Measurements from ENCODE around the gene TP53BP2.

DNA sequence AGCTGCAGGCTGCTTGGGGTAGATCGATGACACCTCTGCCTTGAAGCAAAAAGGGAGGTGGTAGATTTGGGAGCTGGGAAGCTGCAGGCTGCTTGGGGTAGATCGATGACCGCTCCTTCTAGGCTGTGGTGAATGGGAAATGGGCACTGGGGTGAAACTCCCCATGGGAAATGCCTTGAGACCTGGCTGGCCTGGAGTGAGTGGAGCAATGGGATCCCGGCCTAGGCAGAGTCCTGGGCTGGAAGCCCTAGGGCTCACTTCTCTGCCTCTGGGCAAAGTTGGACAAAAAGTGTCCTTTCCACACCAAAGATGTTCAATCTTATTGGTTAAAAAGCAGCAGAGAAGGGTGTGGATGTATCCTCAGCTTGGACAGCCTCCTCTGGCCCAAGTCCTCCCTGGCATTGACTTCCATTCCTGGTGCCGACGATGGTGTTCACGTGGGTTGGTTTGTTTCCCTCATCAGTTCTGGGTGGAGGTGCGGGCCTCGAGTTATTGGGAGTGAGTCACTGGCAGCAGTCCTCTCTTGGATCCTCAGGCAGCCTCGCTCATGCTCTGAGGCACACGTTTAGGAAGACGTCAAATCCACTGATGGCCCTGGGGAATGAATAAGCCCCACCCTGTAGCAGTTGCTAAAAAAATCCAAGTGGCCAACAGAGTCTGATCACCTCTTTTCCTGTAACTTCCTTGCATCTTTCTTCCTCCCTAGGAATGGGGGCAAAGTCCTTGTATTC, 111.5 kb downstream of the TLR5 start:
- RRBS, result no CpG with 5 or more reads among the region's 12 CpGs

GRCh38 chr1:223288730-223289261, 75.2 kb downstream of the SUSD4 start:
- RRBS, result no CpG with 5 or more reads among the region's 5 CpGs

DNA sequence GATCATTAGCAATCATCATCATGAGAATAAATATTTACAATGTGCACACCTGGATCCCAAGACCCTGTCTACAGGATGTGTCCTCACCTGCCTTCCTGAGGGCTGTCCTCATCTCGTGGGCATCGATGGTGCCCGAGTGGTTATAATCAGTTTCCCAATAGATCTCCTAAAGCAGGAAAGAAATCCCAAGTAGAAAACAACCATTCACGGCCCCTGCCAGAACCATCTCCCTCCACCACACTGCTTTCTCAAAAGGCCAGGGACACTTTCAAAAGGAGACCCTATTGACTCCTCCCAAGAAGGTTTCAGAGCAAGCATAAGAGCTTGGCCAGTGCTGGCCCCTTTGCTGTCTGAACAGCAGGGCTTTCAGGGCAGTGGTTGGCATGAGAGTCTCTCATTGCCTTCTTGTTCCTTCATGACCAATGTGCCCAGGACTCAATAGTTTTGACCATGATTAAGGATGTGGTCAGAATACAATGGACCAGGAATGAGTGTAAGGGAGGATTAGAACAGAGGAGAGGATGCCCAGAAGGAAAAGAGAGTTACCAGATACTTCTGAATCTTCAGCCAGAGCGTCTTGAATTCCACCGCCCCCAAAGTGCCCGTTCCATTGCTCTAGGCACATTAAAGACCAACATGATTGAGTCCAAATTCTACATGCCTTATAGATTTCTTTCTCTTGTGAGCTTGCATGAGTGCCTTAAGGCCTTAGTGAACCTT, 120.7 kb downstream of the CAPN8 start:
- RRBS, result no CpG with 5 or more reads among the region's 7 CpGs

- RRBS, result no CpG with 5 or more reads among the region's 18 CpGs
Measured at GRCh38 chr1:223622172-223623125, 43.1 kb downstream of the CAPN8 start.

DNA sequence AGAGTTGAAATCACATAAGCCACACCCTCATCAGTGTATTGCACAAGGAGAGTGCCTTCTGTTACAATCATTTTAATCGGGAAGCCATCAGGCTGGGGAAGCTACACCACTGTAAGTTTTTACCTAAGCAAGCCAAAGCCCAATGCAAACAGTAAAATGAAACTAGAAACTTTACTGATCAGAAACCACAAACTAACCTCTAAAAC, 26.2 kb downstream of the CAPN8 start:
- RRBS, result no CpG with 5 or more reads among the region's 1 CpG

DNA sequence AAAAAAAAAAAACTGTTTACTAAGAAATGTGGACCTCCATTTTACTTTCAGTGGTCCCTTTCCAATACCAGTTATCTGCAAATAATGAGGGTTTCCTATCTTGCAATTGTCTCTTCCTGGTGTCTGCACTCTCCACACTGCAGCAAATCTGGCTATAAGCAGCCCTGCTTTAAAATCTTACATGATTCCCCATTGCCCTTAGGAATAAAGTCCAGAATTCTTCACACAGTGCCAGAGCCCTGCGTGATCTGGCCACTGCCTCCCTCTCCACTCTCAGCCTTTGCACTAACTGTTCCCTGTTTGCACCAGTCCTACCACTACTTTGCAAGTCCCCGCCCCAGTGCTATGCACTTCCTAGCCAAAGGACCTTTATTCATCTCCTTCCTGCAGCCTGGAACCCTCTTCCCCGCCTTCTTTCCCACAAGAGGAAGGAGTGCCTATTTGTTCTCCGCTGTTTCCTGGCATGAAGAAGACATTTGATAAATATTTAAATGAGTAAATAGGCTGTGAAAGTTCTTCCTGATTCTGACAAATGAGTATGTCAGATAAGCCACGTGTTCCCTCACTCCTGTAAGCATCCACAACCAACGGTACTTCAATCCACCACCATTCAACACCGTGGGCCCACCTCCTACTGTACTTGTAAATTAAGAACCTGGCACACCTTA, 24.0 kb downstream of the CAPN8 start:
- RRBS, result no CpG with 5 or more reads among the region's 7 CpGs

GRCh38 chr1:223713459-223713908, 1.1 kb downstream of the CAPN2 start:
- RRBS, result 24% methylated on average over 2 of the region's 9 CpGs

DNA sequence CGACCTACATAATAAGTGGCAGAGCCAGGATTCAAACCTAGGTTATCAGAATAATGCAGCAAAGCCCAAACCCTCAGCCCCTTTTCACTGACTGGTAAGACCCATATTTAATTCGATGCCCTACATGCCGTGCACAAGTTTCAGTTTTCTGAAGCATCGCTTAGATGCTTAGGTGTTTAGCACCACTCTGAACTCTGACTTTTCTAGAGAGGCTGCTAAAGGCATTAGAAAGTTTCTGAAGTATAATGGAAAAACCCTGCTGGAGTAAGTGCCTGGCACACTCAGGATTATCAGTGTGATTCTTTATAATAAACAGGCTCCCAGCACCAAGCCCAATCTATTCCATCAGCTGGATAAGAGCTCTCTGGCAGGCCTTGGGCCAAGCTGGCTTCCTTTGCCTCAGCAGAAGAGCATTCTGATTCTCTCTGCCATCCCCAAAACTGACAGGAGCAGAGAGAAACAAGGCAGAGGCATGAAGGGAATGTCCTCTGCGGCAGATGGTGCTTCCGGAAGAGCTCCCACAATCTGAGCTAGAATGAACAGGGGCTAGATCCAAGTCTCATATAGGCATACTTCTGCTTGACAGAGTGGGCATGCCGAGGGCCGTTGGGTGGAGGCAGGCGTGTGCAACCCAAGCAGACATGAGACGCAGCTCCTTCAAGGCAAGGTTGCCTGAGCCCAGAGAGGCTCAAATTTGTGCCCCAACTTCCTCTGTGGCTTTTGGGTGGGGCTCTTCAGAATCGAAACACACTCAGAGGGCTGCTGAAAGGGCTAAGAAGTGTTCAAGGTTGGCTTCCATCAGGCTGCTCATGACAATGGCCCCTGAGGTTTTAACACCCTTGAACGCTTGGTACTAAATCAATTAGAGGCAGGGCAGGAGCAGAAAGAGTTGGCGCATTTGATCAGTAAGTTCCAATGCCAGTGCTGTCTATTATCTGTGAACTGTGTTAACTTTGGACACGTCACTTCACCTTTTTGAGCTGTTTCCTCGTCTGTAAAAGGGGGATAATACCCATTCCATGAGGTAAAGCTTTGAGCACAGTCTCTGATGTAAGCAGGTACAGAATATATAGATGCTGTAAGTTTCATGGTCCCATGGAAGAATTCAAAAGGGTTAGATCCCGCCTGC, 4.1 kb downstream of the CAPN2 start:
- RRBS, result no CpG with 5 or more reads among the region's 16 CpGs

GRCh38 chr1:223755011-223755822, 42.9 kb downstream of the CAPN2 start:
- RRBS, result no CpG with 5 or more reads among the region's 17 CpGs

- RRBS, result no CpG with 5 or more reads among the region's 7 CpGs
Measured at GRCh38 chr1:223775212-223775932, 63.0 kb downstream of the CAPN2 start.

DNA sequence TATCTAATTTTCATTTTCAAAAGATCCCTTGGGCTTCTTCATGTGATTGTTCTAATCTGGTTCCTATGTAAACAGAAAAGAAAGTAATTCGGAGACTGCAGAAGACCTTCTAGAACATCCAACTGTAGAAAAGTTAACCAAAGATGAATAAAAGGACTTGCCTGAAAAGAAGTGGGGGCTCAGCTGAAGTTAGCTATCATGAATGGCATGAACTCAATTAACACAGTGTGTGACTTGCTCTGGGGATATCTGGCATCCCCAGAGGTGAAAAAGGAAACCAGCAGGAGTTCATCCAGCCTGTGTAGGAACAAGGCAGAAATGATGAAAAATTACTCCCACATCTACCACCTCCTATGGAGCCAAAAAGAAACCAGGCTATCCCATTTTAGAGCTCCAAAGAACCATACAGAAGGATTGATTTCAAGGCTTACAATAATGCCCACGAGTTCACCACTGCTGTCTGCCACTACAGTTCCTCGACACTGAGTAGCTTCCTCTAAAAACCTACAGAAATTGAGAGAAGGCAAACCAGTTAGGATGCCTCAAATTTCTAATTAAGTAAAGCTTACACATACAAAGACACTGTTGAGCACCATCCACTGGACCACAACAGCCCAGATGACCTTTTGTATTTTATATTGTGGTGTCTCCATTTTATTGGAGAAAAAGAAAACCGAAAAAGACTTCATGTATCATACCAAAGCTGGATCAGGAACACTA, 25.2 kb downstream of the TP53BP2 start:
- RRBS, result no CpG with 5 or more reads among the region's 4 CpGs

- RRBS, result no CpG with 5 or more reads among the region's 4 CpGs
Measured at GRCh38 chr1:223832458-223832922, 13.3 kb downstream of the TP53BP2 start.

DNA sequence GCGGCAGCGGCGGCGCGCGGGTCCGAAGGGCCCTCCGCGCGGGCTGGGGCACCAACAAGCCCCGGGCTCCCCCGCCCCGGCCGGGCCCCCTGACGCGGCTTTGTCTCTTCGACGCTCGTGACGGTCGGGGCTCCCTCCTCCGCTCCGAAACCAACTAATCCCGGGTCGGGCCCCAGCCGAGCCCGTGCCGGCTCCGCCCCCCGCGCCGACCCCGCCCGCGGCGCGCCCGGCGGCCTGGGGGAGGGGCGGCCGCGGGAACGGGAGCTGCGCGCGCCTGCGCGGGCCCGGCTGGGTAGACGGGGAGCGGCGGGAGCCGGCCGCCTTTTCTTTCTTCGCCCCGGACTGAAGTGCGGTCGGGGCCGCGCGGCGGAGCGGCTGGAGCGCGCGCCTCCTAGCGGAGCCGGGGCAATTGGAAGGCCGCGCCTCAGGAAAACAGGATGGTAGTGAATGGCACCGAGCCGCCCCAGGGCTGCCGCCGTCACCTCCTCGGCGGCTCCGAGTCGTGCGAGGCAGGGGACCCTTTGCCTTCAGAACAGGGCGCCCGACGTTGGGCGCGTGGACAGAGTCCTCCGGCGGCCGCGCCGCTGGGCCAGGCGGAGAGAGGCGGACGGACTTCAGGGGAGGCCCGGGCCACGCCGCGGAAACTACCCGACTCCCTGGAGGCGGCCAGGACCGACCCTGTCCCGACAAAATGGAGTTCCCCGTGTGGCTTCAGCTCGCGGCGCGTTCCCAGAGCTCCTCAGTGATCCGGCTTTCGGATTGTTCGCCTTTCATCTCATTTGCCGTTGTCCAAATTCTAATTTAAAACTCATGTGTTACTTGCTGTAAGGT, at the start of gene TP53BP2:
TP53BP2 (minus strand) TSS at position 152 of the 831 bp plus-strand sequence.
- RRBS, result 1% methylated on average over 59 of the region's 109 CpGs

GRCh38 chr1:223849113-223849909, 3.6 kb upstream of the TP53BP2 start:
- RRBS, result no CpG with 5 or more reads among the region's 6 CpGs

DNA sequence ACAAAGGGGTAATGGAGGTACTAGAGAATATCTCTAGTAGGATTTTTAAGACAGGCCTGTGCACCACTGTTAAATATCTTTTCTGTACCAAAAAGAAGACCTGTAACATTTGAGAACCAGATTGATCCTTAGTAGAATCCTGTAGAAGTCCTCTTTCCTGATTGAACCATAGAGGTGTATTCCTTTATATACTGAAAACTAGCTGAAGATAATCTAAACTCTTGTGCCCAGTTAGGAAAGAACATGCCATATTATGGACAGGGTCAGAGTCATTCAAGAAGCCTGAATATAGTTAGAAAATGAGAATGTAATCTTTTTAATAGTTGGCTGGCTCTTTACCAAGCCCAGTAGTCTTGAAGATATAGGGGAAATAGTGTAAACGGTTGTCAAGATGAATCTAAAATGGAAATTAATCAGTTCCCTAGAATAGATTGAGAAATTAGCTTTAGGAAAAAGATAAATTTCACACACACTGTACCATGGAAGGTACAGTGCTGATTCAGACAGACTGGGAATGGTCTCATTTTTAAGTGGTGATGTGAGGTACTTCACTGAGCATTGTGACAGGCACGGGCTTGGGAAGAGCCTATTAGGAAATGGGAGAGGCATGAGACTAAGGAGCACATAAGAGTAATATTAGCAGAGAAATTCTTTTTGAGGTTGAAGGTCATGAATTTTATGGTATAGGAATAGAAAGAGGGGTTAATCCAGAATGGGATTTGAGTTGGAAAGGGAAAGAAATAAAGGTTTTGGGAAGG, 115.4 kb upstream of the FBXO28 start:
- RRBS, result no CpG with 5 or more reads among the region's 2 CpGs

DNA sequence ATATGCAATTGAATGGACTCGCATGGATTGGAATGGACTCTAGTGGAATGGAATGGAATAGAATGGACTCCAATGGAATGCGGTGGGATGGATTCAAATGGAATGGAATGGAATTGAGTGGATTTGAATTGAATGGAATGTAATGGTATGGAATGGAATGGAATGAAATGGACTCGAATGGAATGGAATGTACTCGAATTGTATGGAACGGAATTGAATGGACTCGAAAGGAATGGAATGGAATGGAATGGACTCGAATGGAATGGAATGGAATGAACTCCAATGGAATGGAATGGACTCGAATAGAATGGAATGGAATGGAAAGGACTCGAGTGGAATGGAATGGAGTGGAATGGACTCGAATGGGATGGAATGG, 99.5 kb upstream of the FBXO28 start:
- RRBS, result no CpG with 5 or more reads among the region's 10 CpGs

DNA sequence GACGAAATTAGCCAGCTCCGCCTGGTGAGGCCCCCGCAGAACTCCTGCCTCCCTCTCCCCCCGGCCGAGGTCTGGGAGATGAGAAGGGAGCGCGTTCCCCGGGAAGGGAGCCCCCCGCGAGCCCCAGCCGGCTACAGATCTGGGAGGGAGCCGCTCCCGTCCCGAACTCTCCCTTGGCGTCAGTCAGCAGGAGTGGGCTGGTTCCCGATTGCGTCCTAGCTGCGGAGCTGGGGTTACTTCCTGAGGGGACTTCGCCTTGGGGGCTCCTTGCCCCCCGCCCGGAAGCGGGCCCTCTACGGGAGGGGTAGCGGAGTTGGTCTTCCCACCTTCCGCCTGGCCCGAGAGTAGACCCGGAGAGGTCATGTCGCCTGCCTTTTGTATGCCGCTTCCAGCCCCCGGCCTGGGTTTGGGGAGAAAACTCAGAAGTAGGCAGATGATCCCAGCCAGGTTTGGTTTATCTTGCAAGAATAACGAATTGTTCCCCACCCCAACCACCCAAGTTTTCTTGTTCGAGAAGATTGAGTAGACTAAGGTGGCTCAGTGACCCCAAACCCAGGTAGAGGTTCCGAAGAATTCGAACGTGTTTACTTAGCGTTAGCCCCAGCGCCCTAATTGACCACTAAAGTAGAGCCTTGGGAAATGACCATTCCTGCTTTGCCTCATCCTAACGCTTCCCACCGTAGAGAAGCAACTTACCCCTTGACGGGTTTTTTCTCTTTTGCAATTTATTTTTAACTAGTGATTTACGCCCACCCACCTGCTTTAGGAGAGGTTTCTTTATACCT, 654 bp downstream of the FBXO28 start:
- RRBS, result 1% methylated on average over 9 of the region's 41 CpGs

GRCh38 chr1:224183388-224184493, 701 bp downstream of the DEGS1 start:
- RRBS, result 1% methylated on average over 19 of the region's 95 CpGs

DNA sequence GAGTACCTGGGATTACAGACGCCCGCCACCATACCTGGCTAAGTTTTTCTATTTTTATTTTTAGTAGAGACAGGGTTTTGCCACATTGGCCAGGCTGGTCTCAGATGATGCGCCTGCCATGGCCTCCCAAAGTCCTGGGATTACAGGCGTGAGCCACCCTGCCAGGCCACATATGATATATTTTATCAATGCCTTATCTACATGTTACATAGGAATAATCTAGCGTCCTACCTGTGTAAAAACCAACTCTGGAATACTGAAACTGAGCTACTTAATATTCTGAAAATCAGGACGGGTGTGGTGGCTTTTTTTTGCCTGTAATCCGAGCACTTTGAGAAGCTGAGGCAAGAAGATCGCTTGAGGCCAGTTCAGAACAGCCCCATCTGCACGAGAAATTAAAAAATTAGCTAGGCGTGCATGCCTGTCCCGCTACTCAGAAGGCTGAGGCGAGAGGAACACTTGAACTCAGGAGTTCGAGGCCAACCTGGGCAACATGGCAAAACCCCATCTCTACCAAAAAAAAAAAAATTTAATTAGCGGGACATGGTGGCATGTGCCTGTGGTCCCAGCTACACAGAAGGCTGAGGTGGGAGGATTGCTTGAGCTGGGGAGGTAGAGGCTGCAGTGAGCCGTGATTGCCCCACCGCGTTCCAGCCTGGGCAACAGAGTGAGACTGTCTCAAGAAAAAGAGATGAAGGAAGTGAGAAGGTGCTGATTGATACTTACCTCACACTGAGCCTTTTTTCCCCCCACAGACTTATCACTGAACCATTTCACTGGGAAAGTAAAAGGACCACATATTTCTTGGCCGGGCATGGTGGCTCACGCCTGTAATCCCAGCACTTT, 2.8 kb downstream of the DEGS1 start:
- RRBS, result no CpG with 5 or more reads among the region's 19 CpGs

GRCh38 chr1:224262481-224262883, 67.5 kb downstream of the NVL start:
- RRBS, result no CpG with 5 or more reads among the region's 2 CpGs